Neural crest cell (in vitro differentiated cells): ENCODE measurements around the gene RHOB.

GRCh38 chr2:20351221-20351924, 729 bp upstream of the PUM2 start:
- PRO-cap: bidirectional peak, plus-strand start at chr2:20351400, minus-strand start at chr2:20351482

DNA sequence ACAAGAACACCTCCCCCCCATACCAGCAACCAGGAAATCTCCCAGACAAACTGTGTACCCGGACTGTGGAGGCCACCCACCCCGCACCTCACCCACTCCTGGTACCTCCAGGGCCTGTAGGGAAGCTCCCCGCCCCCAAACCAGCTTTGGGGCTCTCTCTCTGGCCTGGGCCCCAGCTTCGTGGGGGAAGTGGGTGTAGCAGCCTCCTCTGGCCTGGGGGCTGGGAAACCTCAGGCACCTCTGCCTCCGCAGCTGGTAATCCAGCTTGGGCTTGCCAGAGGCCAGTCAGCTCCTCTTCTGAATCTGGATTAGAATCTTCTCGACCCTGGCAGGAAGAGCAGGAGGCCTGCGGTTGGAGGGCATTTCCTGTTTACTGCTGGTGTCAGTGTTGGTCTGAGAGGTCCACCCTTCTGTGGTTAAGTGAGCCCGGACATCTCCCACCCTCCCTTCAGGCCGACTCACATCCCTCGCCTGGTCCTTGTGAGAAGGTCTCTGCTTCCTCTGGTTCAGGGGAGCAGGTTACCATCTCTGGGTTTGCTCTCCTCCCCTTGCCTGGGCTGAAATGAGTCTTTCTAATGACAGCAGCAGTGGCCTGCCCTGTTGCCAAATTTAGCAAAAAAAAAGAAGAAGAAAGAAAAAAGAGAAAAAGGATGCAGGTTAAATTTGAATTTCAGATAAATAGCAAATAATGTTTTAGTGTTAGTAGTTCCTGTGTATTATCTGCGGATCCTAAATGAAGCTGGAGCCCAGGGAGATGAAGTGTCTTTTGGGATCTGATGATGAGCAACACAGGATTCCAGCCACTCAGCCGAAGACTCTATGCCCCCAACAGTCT, 22.0 kb upstream of the RHOB start:
- PRO-cap: no peak

GRCh38 chr2:20446996-20447242, at the start of gene RHOB:
Gene RHOB (plus strand): TSS chr2:20447074.
- PRO-cap: bidirectional peak, plus-strand start at chr2:20447074, minus-strand start at chr2:20446870

- PRO-cap: no peak
These were observed 259 bp downstream of the RHOB start for GRCh38 chr2:20447243-20447423.

GRCh38 chr2:20449445-20450018, 2.7 kb downstream of the RHOB start:
- PRO-cap: bidirectional peak, plus-strand start at chr2:20449586, minus-strand start at chr2:20449549; bidirectional peak, plus-strand start at chr2:20449967, minus-strand start at chr2:20449657

- PRO-cap: no peak
These were observed 3.0 kb downstream of the RHOB start for GRCh38 chr2:20450019-20450137.

- PRO-cap: no peak
These were observed 85.3 kb downstream of the HS1BP3 start for GRCh38 chr2:20565595-20566090.

GRCh38 chr2:20568331-20569596, 82.1 kb downstream of the HS1BP3 start:
- PRO-cap: no peak

DNA sequence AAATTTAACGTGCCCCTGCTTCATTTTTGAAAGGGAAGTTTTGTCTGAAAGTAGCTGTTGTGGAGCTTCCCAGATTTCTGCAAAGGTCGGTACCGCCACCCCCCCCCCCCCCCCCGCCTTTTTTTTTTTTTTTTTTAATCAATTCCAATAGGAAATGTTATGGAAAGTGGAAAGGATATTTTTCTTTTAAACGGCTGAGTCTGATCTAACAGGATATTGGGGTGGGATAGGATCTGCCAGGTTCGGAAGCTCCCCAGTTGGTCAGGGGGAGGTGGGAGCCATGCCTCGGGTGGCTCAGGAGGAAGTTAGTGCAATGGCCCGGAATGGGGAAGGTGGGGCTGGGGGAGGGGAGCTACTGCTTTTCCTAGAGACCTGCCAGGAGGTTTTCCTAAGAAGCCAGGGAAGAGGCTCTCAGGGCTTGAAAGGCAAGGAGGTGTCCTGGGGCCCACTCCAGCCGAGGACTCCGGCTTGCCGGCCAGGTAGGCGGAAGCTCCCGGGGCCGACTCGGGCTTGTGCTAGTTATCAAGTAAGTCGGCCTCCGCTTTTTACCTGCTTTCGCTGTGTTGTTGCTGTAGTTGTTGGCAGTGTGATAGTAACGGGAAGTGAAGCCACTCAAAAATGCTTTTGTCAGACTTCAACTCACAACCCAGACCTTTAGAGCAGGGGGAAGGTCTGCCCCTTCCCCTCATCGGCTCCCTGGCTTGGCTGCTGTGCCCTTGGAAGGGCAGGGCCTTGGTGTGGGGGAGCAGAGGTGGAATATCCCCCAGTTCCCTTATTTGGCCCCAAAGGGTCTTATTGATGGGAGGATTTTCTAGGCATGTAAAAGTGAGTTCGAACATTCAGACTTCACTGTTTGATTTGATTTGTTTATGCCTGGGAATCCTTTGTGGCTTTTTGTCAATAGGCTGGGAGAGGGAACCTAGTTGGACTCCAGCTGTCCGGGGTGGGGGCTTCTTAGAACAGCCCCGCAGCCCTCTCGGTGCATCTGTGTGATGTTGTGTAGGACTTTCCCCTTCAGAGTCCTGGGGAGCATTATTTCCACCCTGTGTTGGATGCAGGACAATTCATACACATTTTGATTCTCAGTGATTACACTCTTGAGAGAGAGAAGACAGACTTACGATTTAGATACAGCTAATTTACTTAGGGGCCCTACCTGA, 5.4 kb downstream of the GDF7 start:
- PRO-cap: no peak

GRCh38 chr2:20780838-20781273, 42.0 kb downstream of the LDAH start:
- PRO-cap: no peak

- PRO-cap: no peak
These were observed 39.6 kb downstream of the APOB start for GRCh38 chr2:21004151-21004705.

DNA sequence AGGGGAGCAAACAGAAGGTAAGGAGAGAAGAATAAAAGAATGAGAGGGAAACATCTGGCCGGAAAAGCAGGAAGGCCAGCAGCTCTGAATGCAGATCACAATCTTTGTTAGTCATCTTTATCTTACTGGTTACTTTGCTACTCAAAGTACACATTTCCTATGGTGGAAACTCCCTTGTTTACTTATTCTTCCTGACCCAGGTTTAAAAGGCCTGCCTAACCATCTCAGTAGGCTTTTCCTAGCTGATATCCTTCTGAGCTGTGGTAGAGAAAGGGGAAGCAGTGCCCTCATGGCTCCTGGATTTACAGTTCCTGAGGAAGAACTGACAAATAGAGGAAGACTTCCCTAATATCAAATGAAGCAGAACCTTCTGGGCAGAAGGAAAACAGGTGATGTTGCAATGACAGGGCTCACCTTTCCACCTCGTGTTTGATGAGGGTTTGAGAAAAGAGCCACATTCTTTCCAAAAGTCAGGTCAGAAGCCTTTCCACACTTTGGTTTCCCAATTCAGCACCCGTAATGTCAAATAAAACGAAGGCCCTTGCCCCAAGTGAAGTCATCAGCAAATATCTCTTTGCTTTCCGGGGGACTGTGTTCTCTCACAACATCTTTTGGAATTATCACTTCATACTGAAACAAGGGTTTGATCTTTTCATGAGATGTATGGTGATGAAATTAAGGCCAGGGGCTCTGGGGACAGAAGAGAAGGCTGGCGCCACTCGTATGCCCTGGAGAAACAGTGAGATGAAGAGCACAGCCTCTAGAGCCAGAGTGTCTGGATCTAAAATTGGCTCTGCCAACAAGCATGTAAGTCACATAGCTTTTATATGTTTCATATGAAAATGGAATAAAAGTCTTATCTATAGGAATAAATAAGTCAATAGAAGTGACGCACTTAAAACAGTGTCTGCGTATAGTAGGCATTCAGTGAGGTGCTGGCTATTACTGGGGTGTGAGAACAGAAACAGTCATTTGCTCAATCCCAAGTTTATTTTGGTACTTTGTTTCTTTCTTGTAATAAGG, 26.8 kb upstream of the APOB start:
- PRO-cap: no peak

- PRO-cap: no peak
These were observed 272.5 kb downstream of the TDRD15 start for GRCh38 chr2:21396169-21396802.

GRCh38 chr2:23199370-23199976, 185.5 kb upstream of the KLHL29 start:
- PRO-cap: no peak

GRCh38 chr2:23208910-23209405, 176.0 kb upstream of the KLHL29 start:
- PRO-cap: no peak

DNA sequence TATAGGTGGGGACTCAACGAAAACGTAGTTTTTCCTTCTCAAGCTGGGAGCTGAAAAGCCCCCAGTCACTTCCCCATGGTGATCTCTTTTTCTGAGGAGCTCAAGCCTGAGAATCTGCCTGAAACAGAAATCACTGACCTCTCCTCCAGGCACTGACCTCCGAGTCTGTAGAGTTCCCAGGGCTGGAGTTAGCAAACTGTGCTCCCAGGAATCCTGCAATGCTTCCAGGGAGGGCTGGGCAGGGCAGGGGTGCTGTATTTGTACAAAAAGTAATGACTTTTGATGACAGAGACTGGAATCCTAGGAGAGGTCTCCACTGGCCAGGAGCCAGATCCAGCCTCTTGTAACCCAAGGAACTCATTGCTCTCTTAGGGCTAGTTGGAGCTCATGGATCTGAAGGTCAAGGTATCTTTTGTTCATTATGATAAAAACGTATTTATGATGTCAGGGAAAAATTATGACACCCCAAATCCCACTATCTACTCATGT, 137.7 kb upstream of the KLHL29 start:
- PRO-cap: no peak

- PRO-cap: no peak
These were observed 206.2 kb downstream of the KLHL29 start for GRCh38 chr2:23590873-23591905.

DNA sequence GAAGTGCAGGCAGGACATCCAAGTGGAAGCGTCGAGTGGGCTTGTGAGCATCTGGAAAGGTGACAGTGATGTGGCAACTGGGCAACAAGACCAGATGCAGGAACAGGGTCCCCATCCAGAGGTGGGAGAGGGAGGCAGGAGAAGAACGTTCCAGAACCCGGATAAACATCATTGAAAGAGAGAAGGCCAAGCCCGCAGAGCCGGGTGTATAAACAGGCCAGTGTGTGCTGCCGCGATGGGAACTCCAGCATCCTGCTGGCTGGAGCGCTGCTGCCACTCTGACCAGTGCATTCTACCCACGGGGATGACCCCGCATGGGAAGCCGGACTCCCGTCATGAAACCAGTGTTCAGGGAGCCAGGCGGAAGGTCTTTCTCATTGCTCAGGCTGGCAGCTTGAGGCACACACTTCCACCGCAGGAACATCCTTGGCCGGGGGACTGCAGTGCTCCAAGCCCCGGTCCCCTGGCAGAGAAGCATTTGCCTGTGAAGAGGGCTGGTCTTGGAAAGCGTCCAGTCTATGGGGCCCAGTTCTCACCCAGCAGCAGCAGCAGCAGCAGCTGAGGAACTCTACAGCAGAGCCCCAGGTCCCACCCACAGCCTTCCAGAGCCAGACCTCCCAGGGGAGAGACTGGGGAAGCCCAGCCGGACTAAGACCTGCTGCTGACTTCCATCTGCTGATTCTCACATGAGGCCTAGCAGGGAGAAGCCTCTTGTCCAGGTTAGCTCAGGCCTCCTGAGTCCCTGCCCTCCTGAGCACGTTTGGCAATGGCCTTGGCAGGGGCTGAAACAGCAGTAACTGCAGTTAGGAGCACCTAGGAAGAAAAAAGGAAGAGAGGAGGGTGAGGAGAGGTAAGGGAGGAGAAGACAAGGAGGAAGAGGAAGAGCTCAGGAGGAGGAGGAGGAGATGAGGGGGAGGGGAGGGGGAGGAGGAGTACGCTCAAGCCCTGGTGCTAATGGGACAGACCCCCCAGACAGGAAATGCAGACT, 236.0 kb downstream of the KLHL29 start:
- PRO-cap: no peak

DNA sequence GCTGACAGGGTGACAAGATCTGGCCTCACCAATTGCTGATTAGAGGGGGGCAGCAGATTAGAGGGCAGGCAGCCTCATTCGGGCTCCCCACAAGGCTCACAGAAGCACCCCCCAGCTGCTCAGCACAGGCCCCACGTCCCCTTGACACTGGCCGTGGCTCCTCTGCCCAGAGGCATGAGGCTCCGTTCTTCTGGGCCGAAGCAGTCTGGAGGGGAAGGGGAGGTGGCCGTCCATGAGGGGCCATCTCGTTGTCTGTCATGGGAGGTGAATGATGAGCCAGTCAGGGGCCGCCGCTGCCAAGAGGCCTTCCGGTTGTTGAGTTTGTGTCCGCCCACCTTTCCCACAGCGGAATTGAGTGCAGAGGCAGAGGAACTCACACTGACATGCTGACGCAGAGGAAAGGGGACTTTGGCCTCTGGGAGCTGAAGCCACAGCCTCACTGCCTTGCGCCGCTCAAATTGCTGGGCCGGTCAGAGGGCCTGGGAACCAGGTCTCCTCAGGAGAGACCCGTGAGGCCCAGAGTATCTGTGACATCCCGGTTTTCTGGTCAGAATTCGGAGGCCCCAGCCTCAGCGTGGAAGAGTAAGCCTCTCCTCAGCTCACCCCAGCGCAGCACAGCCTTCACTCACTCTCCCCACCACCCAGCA, 268.4 kb downstream of the ATAD2B start:
- PRO-cap: no peak

DNA sequence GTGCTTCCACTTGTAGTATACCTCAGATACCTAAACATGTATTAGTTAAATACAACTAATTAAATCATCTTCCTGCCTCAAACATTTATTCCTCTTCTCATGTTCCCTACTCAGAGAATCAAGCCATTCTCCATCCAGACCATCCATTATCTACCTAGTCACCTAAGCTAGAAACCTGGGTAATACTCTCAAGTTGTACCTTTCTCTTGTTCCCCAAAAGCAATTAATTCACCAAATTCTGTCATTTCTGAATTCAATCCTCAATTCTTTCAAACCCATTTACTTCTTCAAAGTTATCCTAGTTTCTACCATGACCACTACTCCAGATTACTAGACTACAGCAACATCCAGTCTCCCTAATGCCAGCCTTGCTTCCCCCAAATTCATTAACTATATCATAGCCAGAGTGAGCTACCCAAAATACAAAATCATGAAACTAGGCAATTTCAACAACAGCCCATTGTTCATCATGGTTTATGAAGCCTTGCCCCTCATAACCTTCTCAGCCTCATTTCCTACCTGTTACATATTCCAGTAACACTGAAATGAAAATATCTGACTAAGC, 59.7 kb downstream of the ATAD2B start:
- PRO-cap: no peak